Hematopoietic multipotent progenitor cell (in vitro differentiated cells): ENCODE data around the gene UNK.

- CAGE, long polyA plus RNA, result no peak
Measured at GRCh38 chr17:75689489-75689812, 22.3 kb downstream of the SAP30BP start.

- CAGE, long polyA plus RNA, result no peak
Measured at GRCh38 chr17:75722731-75723063, 1.4 kb downstream of the ITGB4 start.

GRCh38 chr17:75778536-75779655 is 683 bp downstream of the H3-3B start:
- CAGE, long polyA plus RNA, result no peak

DNA sequence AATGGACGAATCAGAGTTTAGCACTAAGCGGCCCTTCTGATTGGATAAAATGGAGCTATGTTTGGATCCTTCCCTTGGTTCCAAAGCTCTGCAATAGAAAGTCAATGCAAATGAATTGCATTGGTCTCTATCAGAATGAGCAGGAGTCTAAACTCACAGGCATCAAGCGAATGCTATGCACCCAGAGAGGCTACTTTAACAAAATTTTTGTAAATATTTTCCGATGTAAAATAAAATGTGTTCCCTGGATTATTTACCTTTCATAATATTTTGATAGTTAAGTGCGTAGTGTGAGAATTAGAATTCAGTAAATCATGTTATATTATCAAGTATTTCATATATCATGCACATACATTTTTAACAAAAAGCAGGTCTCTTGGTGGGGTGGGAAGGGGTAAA is 431 bp upstream of the H3-3B start:
- CAGE, long polyA plus RNA, result no peak

GRCh38 chr17:75784488-75785359 is at the start of gene UNK:
Gene UNK (plus strand): TSS chr17:75784806.
- CAGE, long polyA plus RNA, result no peak

DNA sequence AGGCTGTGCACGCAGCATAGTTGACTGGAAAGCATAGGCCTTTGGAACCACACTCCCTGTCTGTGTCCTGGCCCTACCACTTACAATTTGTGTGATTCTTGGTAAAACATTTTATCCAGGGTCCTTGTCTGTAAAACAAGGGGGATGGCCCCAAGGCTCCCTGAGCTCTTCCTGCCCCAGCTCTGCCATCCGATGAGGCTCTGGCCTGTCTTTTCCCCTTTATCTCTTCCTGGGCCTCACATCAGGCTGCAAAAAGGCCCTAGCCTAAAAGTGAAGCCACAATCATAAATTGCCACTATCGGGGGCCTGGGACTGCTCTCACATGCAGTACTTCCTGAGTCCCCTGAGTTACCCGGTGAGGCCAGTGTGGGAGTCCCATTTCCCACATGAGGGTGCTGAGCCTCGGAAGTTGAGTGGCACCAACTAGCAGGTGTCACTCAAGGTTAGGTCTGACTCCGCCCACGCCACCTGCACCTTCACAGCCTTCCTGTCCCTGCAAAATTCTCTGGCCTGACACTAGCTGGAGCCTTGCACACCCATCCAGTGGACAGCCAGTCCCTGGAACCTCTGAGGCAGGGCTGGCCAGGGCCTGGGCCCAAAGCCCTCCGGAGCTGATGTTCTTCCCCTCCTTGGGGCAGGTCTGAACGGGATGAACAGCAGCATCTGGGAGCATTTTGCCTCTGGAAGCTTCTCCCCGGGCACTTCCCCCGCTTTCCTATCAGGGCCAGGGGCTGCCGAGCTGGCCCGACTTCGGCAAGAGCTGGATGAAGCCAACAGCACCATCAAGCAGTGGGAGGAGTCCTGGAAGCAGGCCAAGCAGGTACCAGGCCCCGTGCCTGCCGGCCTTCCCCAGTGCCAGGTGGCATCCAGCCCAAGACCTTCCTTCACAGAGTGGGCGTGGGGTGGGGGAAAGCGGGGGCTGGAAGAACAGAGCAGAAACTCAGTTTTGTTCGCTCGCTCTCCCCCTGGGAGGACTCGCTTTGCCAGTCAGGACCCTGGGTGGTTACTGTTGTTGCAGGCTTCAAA is 22.1 kb downstream of the UNC13D start:
- CAGE, long polyA plus RNA, result no peak

DNA sequence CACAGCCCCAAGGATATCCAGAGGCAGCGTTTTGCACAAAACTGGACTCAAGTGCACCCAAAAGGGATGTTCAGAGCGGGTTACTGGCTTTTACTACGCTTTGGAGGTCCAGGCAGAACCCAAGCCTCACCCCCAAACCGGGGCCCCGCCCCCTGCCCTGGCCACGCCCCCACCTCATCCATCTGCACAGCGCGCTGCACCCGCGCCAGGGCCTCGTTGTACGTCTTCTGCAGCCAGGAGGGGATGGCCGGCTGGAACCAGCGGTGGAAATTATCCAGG is 9.0 kb downstream of the UNC13D start:
- CAGE, long polyA plus RNA, result no peak

DNA sequence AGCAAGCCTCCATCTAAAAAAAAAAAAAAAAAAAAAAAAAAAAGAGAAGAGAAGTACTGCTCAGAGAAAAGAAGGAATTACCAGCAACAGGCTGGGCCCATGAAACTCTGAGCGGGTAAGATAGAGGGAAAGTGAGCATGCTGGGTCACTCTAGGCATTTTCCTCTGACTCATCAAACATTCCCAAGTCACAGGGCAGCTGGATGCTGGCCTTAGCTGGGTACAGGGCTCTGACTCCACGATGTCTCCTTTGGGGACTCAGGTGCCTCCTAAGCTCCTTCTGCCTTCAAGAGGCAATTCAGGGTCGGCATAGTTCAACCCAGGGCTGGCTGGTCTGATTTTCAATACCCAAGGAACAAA is 1.1 kb downstream of the WBP2 start:
- CAGE, long polyA plus RNA, result no peak

GRCh38 chr17:75855623-75856793 is 873 bp upstream of the WBP2 start:
- CAGE, long polyA plus RNA, result no peak

DNA sequence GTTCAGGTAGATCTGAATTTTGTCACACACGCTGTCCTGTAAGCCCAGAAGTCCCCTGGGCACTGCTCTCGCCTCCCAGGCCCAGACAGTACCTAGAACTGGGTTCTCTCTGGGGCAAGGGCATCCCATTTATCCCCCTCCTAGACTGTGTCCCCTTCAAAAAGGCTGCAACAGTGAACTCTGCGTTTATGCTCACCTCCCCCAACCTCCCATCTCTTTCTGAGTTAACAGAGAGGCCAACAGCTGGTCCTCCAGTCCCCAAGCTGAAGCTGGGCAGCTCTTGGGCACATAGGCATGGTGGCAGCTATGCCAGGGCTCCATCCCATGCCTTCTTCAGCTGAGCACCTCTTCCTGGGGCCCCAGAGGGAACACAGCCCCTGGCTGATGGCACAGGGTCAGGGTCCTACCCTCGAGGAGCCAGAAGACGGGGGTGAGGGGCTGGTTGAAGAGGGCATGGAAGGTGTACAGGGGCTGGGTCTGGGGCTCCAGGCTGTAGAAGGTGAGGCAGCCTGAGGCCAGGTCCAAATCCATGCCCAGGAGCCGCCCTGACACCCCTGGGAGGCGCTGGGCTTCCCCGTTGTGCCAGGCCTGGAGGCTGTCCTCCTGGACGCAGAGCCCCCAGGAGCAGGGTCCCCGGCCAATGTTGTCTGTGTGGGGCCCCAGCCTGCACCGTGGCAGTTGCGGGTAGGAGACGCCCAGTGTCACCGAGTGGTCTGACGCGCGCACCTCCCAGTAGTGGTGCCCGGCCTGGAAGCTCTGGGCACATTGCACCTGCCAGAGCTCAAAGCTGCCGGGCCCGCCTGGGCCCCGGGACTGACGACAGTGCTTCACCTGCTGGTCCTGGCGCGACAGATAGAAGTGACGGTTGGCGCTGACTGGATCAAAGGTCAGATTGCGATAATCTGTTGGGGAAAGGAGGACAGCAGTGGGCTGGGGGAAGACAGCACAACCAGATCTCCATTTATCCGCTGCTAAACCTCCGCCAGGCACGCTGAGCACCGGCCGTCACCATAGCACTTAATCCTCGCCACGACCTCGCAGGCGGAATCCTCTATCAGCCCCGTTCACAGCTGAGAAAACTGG is 6.0 kb downstream of the TRIM65 start:
- CAGE, long polyA plus RNA, result no peak

- CAGE, long polyA plus RNA, result no peak
Measured at GRCh38 chr17:75909464-75910518, 5.1 kb upstream of the MRPL38 start.

DNA sequence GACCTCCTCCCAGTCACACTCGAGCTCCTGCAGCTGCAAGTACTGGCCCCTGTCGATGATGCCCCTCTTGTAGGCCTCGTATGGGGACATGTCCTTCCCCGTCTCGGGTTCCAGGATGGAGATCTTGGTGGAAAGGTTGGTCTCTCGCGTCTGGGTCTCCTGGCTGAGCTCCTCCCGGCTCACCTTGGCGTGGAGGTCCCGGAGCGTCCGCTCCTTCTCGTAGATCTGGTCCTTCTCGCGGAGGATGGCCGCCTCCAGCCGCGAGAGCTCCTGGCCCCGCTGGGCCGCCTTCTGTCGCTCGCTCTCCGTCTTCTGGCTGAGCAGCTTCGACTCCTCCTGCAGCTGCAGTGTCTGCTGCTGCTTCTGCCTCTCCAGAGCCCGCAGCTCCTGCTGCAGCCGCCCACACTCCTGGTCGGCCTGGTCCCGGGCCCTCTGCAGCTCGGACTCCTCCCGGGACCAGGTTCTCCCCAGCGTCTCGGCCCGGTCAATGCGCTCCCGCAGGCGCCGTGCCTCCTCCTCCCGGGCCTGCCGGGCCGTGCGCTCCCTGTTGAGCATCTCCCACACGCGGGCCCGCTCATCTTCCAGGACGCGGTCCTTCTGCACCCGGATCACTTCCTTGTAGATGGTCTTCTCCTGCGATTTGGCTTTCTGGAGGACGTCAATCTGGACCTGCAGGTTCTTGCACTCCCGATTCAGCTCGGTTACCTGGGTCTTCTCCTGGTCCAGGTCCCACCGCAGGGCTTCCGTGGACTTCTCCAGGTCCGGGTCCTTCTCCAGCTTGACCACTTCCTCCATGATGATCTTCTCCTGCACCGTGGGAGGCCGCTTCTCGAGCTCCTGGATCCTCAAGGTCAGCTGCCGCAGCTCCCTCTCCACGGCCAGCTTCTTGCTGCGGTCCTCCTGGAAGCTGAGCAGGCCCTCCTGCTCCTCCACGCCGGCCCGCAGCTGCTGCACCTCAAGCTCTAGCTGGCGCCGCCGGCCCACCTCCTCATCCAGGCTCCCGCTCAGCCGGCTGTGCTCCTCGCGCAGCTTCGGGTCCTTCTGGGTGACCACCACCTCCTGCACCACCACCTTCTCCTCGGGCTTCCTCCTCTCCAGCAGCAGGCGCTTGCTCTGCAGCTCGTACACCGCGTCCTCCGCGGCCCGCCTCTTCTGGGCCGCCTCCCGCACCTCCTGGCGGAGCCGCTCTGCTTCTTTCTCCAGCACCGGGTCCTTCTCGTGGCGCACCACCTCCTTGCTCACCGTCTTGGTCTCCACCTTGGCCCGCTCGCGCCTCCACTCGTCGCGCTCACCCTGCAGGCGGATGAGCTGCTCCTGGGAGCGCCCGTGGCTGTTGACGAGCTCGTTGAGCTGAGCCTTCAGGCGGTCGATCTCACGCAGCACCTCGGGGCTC is 7.9 kb downstream of the CDK3 start:
- CAGE, long polyA plus RNA, result no peak

DNA sequence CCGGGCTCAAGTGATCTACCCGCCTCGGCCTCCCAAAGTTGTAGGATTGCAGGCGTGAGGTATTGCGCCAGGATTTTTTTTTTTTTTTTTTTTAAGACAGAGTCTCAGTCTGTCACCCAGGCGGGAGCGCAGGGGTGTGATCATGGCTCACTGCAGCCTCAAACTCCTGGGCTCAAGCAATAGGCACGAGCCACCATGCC is 1.0 kb downstream of the EVPL start:
- CAGE, long polyA plus RNA, result no peak

DNA sequence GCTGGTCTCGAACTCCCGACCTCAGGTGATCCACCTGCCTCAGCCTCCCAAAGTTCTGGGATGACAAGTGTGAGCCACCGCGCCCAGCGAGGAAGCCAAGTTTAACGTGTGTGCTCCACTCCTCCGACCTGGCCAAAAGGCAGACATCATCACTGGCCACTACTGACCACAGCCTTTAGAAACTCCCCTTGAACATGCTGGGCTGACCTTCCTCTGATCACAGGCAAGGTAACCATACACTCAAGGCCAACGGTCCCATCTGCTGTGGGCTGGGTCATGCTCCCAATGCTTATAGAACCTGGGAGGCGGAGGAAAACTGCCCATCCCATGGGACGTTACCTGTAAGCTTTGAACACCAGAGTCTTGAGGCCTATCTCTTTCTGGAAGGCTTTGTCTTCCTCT is 17.8 kb upstream of the EVPL start:
- CAGE, long polyA plus RNA, result no peak

DNA sequence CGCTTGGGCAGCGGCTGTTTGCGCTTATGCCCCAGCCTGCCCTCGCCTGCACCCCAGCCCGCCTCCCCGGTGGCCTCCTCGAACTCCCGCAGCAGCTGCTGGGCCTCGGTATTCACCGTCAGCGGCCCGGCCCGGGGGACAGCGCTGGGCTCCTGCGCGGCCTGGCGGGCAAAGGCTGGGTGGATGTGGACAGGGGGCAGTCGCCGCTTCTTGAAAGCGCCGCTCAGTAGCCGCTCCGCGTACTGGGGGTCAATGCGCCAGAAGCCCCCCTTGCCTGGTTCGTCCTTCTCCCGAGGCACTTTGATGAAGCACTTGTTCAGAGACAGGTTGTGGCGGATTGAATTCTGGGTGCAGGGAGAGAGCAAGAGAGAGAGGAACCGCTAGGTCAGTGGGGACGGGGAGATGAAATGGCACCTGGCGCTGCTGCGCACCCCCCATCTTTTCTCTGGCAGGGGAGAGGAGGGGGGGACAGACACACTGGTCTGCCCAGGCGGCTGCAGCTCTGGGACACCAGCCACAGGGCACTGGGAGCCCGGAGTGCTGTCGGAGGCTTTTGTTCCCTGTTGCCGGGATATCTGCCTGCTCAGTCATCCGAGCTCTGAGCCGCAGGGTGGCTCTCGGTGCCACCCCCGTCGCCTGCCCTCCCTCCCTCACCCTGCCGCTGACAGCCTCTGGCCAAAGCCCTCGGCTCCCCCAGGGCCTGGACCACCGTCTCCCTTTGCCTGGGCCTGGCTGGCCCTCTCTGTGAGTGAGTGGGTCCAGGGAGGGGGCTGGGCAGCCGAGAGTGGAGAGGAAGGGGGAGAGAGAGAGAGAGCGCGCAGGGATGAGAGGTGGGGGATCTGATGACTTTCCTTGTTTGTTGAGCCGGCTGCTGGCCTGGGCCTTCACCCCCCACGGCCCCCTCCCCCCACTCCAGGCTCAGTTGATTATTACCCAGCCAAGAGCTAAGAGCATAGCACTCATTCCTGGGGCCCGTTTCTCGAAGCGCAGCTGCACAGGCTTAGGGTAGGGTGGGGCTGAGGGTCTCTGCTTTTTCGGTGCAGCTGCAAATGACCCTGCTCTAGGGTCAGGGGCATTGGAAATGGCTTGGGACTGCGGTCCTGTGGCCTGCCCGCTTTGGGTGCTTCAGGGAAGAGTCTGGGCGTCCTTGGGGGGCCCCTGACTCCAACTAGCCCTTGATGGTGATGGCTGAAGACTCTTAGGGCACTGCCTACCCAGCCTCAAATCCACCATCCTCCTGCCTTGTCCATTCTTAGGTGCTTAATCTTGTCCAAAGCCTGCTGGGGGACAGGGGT is 2.8 kb downstream of the FOXJ1 start:
- CAGE, long polyA plus RNA, result no peak

- CAGE, long polyA plus RNA, result no peak
Measured at GRCh38 chr17:76163581-76164521, 22.8 kb upstream of the FOXJ1 start.

DNA sequence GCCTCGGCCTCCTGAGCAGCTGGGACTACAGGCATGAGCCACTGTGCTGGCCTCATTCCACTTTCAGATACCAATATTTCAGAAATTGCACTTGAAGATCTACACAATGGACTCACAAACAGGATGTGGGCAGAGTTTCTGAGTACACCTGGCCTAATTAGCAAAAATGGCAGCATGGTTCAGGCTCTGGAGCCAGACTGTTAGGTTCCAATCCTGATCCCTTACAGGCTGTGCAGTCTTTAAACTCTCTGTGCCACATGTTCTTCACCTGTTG is 32.2 kb downstream of the RNF157 start:
- CAGE, long polyA plus RNA, result no peak

DNA sequence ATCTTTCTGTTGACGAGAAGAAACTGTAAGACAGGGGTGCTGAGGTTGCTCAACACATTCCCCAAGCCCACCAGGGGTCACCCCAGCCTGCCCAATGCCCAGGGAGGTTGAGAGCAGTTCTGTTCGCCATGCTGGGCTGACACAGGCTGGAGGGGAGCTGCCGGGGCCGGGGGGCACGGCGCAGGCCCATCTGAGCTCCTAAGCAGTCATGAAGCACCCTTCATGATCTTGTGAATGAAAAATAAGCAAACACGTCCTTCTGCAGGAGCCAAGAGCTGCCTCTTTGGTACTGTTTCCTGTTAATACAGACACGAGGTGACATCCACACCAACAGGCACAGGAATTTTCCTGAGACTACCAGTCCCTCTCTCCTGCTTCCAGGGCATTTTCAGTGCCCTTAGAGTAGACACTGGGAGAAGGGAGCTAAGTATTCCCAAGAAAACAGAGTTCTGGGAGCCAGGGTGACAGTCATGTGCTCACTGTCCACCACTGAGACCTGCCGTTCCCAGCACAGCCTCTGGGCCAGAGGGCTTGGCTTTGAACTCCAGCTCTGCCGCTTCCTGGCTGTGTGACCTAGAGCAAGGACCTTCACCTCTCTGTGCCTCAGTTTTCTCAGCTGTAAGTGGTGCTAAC is 9.2 kb downstream of the UBALD2 start:
- CAGE, long polyA plus RNA, result no peak

- CAGE, long polyA plus RNA, result no peak
Measured at GRCh38 chr17:76314803-76315351, 6.8 kb upstream of the QRICH2 start.

DNA sequence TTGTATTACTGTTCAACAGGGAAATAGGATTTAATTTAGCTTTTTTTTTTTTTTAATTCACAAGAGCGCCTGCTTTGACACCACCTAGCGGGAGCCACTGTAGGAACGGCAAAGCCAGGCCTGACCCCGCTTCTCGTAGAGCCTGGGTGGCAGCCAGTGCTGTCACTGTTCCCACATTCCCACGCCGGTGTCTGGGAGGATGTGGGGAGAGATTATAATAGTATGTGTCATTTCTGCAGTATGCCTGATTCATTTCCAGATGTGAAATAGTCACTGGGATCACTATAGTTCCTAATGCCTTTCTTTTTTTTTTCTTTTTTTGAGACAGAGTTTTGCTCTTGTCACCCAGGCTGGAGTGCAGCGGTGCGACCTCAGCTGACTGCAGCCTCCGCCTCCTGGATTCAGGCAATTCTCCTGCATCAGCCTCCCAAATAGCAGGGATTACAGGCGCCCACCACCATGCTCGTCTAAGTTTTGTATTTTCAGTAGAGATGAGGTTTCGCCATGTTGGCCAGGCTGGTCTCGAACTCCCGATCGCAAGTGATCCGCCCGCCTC is 13.7 kb upstream of the SPHK1 start:
- CAGE, long polyA plus RNA, result no peak